A172 (cell line): Measurements from ENCODE around the gene CCDC175.

DNA sequence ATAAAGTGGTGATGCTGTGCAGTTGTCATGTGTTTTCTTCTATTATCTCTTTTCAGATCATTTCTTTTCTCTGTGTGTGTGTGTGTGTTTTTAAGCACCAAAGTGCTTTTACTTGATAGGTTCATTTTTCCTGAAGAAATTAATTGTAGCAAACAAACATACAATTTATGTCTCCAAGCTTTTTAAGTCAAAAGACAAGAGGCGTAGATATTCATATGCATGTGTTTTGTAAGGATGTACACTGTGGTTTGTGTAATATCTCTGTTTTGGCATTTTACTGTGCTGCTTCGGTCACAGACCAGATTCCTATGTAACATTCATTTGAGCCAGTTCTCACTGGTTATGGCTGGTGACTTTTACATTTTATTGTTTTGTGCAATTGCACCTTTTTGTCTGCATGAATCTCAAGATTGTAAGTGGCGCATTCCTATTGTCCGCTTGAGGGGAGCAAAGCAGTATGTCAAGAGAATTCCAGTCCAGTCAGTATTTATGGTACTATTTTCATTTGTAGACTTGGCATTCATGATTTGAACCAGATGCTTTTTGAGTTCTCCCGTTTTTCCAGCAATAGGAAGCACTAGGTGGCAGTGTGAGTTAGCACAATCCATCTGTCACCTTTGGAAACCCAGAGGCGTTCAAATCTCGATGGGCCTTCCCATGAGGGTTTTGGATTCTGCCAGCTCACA is 1.9 kb downstream of the DACT1 start:
- RAMPAGE, long total RNA = no peak

GRCh38 chr14:58656766-58657062 is 19.0 kb downstream of the DACT1 start:
- RAMPAGE, long total RNA = no peak

DNA sequence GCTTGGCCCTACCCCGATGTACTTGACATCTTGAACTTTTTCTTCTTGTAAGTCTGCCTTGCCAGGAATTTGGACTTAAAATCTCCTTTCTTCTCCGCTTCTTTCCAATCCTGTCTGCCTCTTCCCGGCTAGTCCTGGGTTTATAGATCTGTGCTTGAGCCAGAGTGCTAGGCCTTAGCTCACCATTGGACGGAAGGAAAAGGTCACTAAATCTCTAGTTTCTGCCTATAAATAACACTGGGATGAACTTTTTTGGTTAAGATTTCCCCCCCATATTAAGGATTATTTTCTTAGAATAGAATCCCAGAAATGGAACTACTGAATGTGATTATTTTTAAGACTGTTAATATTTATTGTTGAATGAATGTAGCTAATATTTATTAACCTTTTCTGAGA is 22.3 kb downstream of the DACT1 start:
- RAMPAGE, long total RNA = no peak

DNA sequence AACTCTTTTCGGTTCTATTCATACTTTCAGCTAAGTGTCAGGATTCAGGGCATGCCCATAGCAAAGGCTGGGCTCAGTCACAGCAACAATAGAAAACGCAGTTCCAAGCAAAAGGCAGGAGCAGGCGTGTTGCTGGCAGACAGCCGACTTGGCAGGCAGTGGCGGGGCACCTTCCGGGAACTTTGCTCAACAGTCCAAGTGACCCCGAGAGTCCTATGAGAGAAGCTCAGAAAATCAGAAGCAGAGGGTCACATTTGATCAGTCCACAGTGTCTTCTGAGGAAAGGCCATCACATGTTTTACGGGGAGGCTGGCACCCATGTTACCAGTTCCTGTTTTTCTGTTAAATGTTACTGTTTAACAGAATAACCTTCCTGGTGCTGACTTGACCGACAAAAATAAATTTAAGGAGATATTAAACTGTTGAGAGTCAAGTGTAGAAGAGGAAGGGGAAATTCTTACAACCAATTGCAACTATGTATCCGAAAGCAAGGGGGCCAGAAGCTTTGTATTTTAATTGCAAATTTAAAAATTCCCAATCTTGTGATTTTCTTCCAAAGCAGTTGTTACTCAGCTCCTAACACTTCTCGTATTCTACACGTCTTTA is 115.1 kb downstream of the DACT1 start:
- RAMPAGE, long total RNA = no peak

DNA sequence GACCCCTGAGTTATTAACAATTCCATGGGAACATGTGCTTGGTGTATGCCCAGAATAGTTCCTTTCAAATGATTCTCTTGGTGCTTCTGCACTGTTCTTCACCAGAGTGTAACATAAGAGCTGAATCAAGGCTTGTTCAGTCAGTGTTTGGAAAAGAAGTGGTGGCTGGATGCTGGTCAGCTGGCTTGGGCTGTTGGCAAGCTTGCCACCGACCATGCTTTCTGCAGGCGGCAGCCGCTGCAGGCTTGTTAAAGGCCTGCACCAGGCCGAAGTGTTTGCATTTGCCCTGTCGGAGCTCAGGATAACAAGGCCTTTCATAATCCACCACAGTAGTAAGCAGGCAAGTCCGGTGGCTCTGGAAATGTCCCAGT is 26.8 kb downstream of the DAAM1 start:
- RAMPAGE, long total RNA = no peak

DNA sequence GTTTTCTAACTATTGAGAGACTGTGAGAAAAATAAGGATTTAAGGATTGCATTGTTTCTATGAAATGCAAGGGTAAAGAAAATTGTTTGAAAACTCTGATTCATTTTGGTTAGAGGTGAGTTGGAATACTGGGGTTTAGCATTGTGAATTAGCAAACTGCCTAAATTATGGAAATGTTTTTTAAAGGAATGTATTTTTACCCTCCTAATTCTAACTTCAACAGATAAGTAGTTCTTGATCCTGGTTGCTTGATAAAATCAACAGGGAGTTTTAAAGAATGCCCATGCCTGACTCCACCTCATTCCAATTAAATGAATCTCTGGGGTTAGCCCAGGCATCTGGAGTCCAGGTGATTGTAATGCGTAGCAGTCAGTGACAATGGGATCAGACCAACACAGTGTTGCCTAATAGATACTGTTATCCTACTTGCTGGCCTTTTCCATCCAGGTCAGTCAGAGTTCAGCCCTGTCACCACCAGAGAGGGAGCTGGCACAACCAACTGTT is 107.3 kb downstream of the GPR135 start:
- RAMPAGE, long total RNA = no peak

- RAMPAGE, long total RNA = no peak
These were observed at the start of gene CCDC175 for GRCh38 chr14:59576133-59576936. Gene CCDC175 (minus strand): TSS chr14:59576812.

- RAMPAGE, long total RNA = no peak
These were observed 3.7 kb downstream of the DHRS7 start for GRCh38 chr14:60161338-60162082.

DNA sequence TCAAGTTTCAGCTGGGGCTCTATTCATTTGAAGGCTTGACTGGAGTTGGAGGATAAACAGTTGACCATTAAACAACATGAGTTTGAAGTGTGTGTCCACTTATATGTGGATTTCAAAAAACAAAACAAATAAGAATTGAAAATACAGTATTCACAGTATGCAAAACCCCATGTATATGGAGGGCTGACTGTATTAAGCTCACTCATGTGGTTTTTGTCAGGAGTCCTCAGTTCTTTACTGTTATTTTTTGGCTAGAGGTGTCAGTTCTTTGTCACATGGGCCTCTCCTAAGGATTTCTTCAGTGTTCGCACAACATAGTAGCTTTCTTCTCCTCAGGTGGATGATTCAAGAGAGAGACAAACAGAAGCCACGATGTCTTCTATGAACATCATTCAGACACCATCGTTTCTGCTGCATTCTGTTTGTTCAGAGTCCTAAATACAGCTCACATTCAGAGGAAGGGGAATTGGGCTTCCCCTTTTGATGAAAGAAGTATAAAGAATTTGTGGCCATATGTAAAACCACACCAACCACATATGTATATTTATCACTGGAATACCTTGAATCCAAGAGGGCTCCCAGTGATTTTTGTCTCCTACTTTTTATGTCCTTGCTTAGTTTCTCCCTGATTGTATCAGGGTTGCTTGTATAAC is 18.8 kb downstream of the MNAT1 start:
- RAMPAGE, long total RNA = no peak

- RAMPAGE, long total RNA = no peak
These were observed 78.6 kb downstream of the MNAT1 start for GRCh38 chr14:60813027-60813615.

DNA sequence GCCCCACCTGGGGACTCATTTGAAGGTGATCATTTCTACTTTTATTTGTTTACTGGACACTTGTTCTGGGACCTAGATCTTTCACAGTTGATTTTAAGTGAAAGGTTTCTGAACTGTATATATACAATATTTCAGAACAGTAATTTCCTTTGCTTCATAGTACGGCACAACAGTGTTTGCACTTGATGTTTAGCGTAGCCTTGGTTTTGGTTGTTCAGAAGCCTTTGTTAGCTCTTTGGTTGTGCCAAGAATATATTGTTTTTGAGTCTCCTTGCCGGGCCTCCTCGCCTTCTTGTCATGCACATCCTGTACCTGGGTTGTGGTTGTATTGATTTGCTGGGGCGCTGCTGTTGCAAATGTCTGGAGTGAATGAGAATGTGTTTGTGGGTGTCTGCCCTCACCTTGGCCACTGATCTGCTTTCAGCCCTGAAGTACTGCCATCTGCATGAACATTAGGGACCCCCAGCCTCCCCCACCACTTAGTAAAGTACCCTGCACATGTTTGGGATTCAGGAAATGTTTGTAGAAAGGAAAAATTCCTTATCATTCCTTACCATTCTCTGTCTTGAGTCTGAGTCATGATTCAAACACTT is 16.4 kb downstream of the PRKCH start:
- RAMPAGE, long total RNA = no peak

- RAMPAGE, long total RNA = no peak
These were observed 19.9 kb downstream of the PRKCH start for GRCh38 chr14:61341190-61341668.

GRCh38 chr14:61435090-61435539 is 113.7 kb downstream of the PRKCH start:
- RAMPAGE, long total RNA = no peak

DNA sequence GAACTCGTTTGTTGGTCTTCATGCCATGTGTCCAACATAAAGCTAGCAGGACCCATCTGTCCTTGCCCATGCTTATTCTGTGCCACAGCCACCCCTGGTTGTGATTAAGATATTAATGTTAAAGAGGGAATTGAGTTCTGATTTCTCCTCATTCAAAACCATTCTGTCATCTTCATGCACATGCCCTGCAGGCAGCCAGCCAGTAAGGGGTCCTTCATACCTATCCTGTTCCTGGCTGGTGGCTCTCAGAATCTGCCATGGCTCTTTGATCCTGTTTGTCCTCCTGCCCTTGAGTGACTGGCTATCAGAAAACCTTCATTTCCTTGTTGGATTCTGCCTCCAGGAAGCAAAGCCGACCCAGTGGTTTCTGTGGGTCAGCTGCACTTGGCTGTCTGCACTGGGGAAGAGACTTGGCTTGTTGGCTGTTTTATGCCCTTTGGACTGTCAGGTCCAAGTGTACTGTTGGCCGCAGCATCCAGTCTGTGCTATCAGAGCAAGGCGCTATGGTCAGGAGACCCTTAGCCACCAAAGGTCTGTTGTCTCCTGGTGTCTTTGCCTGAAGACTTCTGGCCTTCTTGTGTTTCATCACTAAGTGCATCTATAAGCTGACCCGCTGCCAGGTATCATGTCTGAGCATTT is 177.5 kb upstream of the HIF1A start:
- RAMPAGE, long total RNA = no peak

GRCh38 chr14:61525136-61526176 is 169.9 kb upstream of the HIF1A start:
- RAMPAGE, long total RNA = no peak

- RAMPAGE, long total RNA = no peak
These were observed 134.3 kb upstream of the HIF1A start for GRCh38 chr14:61561000-61561373.

- RAMPAGE, long total RNA = no peak
These were observed 125.3 kb upstream of the HIF1A start for GRCh38 chr14:61569645-61570857.

GRCh38 chr14:61574047-61574568 is 121.2 kb upstream of the HIF1A start:
- RAMPAGE, long total RNA = no peak

- RAMPAGE, long total RNA = no peak
These were observed 3.5 kb downstream of the HIF1A start for GRCh38 chr14:61698492-61699620.

DNA sequence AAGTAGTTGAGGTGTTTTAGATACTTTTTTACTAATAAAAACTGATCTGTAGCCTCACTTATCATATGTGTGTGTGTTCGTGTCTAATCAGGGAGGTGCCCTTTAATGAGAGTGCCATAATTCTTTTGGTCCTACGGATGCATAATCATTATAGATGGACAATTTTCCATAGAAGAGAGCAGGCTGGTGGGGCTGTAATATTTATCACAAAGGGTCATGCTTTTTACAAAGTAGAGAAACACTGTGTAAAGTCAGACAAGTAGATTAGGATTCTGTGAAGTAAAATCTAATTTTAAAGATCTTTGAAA is 10.2 kb upstream of the SNAPC1 start:
- RAMPAGE, long total RNA = no peak